ENCODE measurements around the gene PCCA.

DNA sequence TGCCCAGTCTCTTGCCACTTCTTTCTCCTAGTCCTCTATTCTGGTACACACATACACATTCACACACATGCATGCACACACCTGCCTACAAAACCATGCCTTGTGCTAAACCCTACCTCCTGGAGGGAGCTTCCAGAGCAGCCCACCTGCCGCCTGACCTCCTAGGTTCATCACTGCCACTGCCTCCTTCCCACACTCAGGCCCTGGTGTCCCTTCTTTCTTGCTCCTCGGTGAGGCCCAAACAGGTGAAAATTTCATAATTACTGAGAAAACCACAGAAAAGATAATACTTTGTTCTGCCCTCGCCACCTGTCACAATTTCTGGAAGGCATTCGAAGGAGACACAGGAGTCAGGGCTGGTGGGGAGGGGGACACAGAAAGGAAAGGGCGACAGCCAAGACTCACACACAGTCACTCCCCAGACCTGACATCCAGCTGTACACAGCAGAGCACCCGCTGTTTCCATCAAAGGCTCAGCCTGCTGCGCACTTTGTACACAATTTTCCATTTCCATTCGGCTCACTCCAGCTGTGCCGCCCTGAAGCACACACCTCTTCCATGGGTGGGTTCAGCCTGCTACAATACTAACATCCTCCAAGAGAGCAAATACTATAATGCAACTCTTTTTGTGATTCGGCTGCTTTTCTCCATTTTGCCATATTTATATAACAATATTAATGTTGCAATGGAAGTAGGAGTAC, 38.1 kb downstream of the STK24 start:
- RRBS = no CpG with 5 or more reads among the region's 10 CpGs
CAGE:
- cytosol, long polyA plus RNA = no peak
- long polyA plus RNA = no peak
- nucleus, long polyA plus RNA = no peak

GRCh38 chr13:98551465-98552053, 25.3 kb downstream of the STK24 start:
- RRBS = no CpG with 5 or more reads among the region's 7 CpGs
CAGE:
- cytosol, long polyA plus RNA = no peak
- long polyA plus RNA = no peak
- nucleus, long polyA plus RNA = no peak

GRCh38 chr13:98592291-98592737, 15.4 kb upstream of the STK24 start:
- RRBS = no CpG with 5 or more reads among the region's 6 CpGs
CAGE:
- cytosol, long polyA plus RNA = no peak
- long polyA plus RNA = no peak
- nucleus, long polyA plus RNA = no peak

GRCh38 chr13:98827399-98827980, 75.0 kb upstream of the SLC15A1 start:
- RRBS = no CpG with 5 or more reads among the region's 16 CpGs
CAGE:
- cytosol, long polyA plus RNA = no peak
- long polyA plus RNA = no peak
- nucleus, long polyA plus RNA = no peak

DNA sequence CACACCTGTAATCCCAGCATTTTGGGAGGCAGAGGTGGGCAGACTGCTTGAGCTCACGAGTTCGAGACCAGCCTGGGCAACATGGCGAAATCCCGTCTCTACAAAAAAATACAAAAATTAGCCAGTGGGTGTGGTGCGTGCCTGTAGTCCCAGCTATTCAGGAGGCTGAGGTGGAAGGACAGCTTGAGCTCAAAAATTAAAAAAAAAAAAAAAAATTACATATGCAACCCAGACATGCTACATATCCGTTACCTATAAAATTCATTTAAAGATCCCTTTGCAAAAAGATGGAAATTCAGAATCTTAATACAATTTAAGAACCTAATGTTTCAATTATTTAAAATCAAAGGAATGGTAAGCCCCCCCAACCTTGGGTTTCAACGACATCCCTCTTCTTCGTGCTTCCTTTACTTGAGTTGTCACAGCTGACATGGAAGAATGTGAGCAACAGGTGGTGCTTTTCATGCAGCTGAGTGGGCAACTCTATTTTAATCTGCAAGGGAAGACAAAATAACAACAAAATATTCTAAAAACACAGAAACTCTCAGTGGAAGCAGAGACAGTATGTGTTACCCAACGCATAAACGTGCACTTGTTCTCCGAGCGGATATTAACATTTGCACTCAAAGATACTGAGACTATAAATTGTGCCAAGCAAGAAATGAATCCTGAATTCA, 92.4 kb downstream of the DOCK9 start:
- RRBS = no CpG with 5 or more reads among the region's 12 CpGs
CAGE:
- cytosol, long polyA plus RNA = no peak
- long polyA plus RNA = no peak
- nucleus, long polyA plus RNA = no peak

DNA sequence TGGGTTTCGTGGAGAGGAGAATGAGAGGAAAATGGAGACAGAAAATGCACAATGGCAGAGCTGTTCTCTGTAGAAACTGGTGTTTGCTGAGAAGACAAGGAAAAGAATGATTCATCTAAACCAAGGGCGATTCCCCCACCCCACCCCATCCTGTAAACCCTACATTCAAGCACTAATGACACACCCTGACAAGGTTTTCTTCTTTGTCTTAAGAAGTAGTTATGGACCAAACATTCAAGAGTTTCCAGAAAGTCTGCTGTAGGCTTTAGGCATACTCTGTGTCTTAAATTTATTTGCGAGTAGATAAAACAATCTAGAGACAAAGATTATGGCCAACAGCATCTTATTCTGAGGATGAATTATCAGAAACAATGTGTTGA, 68.8 kb downstream of the DOCK9 start:
- RRBS = no CpG with 5 or more reads among the region's 3 CpGs
CAGE:
- cytosol, long polyA plus RNA = no peak
- long polyA plus RNA = no peak
- nucleus, long polyA plus RNA = no peak

GRCh38 chr13:98918663-98919218, 59.1 kb downstream of the DOCK9 start:
- RRBS = no CpG with 5 or more reads among the region's 6 CpGs
CAGE:
- cytosol, long polyA plus RNA = no peak
- long polyA plus RNA = no peak
- nucleus, long polyA plus RNA = no peak

DNA sequence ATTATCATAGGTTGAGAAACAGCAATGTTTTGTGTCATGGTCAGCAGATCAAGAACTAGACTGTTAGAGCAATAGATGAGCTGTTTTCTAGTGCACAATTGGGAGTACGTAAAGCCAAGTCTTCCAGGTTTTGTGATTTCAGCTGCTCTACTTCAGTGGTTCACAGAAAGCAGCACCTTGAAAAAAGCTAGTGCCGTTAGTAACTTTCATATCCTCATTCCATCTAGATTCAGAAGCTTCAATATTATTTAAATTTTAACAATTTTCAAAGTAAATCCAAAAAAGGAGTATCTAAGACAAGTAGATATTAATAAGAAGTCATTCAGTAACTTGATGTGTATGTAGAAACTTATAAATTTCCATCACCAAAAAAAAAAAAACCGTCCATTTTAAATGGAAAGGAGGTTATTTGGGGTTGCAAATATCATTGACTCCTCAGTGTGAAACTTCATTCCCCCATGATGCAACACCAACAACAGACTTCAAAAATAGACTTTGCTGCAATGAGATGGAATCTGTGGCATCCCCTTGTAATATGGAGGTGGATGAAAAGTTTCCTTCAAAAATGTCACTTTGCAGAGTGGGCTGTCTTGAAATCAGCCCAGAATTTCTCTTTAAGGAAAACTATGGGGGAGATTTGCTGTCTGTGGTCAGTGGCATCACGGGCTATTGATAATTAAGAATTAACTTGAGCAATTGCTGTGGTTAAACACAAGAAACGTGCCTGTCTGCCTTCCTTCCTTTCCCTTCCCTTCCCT, 1.7 kb downstream of the GPR18 start:
- RRBS = no CpG with 5 or more reads among the region's 5 CpGs
CAGE:
- cytosol, long polyA plus RNA = no peak
- long polyA plus RNA = no peak
- nucleus, long polyA plus RNA = no peak

GRCh38 chr13:99361115-99361539, 53.9 kb upstream of the GPR183 start:
- RRBS = no CpG with 5 or more reads among the region's 3 CpGs
CAGE:
- cytosol, long polyA plus RNA = no peak
- long polyA plus RNA = no peak
- nucleus, long polyA plus RNA = no peak

DNA sequence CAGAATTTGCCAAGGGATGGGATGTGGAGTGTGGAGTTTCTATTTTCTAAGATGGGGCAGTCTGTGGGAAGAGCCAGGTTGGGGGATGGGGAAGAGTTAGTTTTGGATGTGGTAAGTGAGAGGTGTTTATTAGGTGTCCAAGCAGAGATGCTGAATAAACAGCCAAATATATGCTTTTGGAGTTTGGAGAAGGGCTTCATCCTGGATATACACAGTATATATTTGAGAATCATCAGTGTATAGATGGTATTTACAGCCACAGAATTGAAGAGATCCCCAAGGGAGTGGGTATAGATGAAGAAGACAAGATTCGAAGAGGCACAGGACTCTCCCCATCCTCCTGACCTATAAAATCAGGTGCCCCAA, 23.1 kb downstream of the TM9SF2 start:
- RRBS = no CpG with 5 or more reads among the region's 1 CpG
CAGE:
- cytosol, long polyA plus RNA = no peak
- long polyA plus RNA = no peak
- nucleus, long polyA plus RNA = no peak

DNA sequence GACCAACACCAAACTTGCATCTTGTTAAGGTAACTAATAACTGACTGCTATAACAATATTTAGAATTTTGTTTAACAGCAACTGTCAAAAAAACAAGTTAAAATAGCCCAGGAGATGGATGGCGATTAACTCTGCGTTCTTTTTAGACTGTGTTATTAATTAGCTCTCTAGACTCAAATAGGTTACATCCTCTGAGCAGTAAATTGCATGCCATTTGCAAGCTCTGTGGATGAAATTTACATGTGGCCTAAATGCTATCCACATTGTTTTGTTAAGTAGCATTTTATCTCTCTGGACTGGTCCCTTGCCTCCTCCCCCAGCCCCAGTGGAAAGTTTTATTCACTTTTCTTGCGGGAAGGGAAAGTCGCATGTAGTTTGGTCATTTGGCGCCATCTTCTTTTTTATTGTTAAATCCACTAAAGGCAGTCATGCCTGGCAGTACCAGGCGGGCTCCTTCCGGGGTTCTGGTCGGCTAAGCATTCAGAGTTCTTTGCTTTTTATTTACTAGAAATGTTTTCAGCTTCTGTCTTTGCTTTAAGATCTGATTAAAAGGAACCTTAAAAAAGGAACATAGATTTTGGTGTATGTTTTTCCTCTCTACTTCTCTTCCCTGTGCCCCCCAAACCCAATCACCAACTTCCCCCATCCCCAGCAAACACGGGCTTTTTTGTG, 83.4 kb downstream of the CLYBL start:
- RRBS = no CpG with 5 or more reads among the region's 9 CpGs
CAGE:
- cytosol, long polyA plus RNA = no peak
- long polyA plus RNA = no peak
- nucleus, long polyA plus RNA = no peak

- RRBS = no CpG with 5 or more reads among the region's 10 CpGs
CAGE:
- cytosol, long polyA plus RNA = no peak
- long polyA plus RNA = no peak
- nucleus, long polyA plus RNA = no peak
Measured at GRCh38 chr13:99907849-99908607, 63.5 kb downstream of the ZIC5 start.

- RRBS = no CpG with 5 or more reads among the region's 9 CpGs
CAGE:
- cytosol, long polyA plus RNA = no peak
- long polyA plus RNA = no peak
- nucleus, long polyA plus RNA = no peak
Measured at GRCh38 chr13:99986631-99987318, 5.2 kb downstream of the ZIC2 start.

- RRBS = no CpG with 5 or more reads among the region's 21 CpGs
CAGE:
- cytosol, long polyA plus RNA = no peak
- long polyA plus RNA = no peak
- nucleus, long polyA plus RNA = no peak
Measured at GRCh38 chr13:99987602-99988343, 6.2 kb downstream of the ZIC2 start.

- RRBS = 1% methylated on average over 46 of the region's 87 CpGs
CAGE:
- cytosol, long polyA plus RNA = start-site peak on the plus strand at chr13:100089076-100089120, 588 reads
- long polyA plus RNA = start-site peak on the plus strand at chr13:100089083-100089117, 367 and 601 reads in 2 replicates
- nucleus, long polyA plus RNA = start-site peak on the plus strand at chr13:100089076-100089104, 1,323 reads
Measured at GRCh38 chr13:100088613-100089739, at the start of gene PCCA. TSS of gene PCCA (plus strand) at chr13:100089093.

- RRBS = no CpG with 5 or more reads among the region's 1 CpG
CAGE:
- cytosol, long polyA plus RNA = no peak
- long polyA plus RNA = no peak
- nucleus, long polyA plus RNA = start-site peak on the plus strand at chr13:100402985-100402990, 18 reads
Measured at GRCh38 chr13:100402846-100403128, 185.8 kb downstream of the GGACT start.

DNA sequence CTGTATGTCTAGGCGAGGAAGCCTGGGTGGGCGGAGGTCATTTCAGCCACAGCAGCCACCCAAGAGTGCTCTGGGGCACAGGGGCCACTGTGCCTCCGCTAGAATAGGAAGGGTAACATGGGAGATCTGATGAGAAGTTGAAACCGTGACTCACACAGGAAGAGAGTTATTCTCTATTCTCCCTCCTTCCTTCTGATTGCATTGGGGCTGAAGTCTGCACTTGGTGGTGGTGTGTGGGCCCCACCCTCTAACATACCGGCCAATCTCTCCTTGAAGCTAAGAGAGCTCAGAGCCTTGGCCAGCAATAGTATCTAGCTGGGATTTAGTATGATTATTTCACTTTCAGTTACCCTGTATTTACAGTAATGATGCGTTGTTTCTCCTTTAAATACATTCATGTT, 20.3 kb upstream of the GGACT start:
- RRBS = no CpG with 5 or more reads among the region's 6 CpGs
CAGE:
- cytosol, long polyA plus RNA = no peak
- long polyA plus RNA = no peak
- nucleus, long polyA plus RNA = no peak

GRCh38 chr13:101026285-101026559, 351.6 kb upstream of the TMTC4 start:
- RRBS = no CpG with 5 or more reads among the region's 5 CpGs
CAGE:
- cytosol, long polyA plus RNA = no peak
- long polyA plus RNA = no peak
- nucleus, long polyA plus RNA = no peak

GRCh38 chr13:101624158-101624896, 171.9 kb downstream of the ITGBL1 start:
- RRBS = no CpG with 5 or more reads among the region's 8 CpGs
CAGE:
- cytosol, long polyA plus RNA = no peak
- long polyA plus RNA = no peak
- nucleus, long polyA plus RNA = no peak

DNA sequence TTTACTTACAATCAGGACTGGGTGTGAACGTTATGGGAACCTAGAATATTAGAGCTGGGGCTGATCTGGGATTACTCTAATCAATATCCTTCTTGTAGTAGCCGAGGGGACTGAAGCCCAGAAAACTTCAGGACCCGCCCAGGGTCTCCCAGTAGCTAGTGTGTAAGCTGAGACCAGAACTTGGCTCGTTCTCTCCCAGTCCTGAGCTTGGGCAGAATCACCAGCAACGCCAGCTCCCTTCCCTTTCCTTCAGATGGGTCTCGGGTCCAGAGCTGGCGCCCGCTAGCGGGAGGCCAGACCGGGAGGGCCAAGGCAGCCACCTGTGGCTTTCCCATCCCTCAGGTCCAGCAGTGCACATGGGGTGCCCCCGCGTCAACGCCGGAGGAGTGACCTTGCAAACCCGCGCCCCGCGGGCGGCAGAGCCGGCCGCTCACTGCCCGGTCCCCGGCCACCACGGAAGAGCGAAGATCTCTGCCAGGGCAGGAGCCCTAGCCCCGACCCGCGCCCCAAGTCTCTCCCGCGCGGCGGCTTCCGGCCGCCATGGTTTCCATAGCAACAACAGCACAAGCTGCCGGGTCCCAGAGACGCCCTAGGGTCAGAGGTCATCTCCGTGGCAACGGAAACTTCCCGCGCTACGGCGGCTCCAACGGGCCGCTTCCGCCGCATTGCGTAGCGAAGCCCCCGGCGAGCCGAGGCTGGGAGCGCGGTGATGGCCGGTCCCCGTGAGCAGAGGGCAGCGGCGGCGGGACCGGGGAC, 202.6 kb upstream of the TPP2 start:
- RRBS = 1% methylated on average over 30 of the region's 59 CpGs
CAGE:
- cytosol, long polyA plus RNA = no peak
- long polyA plus RNA = start-site peak on the minus strand centred at position 546 of the sequence, 29 bp wide, 5 and 6 reads in 2 replicates
- nucleus, long polyA plus RNA = start-site peak on the minus strand centred at position 515 of the sequence, 38 bp wide, 6 reads